ENCODE measurements around a stretch of chr10.

GRCh38 chr10:62052042-62052717 lies 150.7 kb downstream of the ARID5B start:
- RRBS: no CpG with 5 or more reads among the region's 5 CpGs

DNA sequence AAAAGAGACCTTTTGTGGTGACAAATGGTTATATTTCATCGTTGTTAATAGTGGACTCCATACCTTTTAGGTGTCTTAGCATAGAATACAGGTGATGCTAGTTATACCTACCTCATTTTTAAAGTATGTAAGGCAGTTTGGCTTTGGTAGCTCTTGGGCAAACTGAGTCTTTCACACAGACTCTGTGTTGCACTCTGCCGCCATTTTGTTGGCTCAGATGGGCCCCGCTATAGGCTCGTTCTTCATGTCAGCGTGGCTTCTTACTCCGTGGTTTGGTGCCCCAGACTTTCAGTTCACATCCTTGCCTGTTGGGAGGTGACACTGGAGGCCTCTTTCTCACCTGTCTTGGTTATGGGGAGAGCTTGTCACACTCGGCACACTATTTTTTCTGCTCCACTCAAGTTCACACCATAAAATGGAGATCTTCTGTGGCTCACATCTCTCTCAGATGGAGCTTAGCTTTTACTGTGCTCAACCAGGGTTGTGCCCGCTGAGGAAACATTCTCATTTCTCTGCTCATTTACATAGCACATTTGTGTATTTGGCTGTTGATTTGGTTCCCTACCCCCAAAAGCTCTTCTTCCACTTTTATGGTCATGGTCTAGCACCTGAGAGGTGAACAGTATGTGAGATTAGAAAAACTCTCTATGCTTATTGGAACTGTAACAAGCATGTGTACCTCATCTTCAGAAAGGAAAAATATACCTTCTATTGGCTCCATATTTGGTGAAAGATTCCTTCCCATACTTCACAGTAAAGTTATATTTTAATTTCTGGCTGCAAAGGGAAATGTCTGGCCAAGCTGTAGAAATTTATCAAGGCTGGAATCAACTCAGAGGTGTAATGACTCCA lies 178.6 kb downstream of the ARID5B start:
- RRBS: no CpG with 5 or more reads among the region's 8 CpGs

DNA sequence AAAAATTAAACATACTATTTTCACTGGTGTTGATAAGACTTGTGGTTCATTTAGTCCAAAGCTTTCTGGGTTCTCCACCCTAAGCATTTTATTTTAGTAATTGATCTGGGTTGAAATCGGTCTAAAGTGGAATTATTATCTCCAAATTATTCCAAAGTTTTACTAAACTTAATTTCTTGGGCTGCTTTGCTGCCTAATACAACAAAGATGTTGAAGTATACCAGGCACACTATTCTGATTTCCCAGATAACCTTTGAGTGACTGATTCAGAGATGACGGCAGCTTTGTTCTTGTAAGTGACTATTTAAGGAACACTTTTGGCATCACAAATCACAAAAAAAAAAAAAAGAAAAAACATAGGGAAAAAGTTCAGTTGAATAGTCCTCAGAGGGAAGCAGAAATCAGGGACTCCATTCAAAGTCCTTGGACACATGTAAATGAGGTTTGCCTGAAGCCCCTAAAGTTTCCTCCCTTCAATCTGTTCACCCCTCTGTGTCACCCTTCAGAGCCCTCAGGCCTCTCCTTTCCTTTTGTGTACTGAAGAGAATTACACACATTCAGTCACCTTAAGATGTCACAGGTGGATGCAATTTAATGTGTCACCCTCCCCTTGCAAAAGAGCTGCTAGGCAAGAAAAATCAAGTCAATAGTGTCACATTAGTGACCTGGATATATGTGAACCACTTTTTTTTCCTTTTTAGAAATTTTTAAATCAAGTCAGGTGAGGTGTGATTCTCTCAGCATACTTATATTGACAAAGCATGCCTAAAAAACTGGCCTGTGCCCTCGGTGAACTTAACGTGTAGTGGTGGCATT lies 81.5 kb downstream of the RTKN2 start:
- RRBS: no CpG with 5 or more reads among the region's 4 CpGs

GRCh38 chr10:62244856-62245337 lies 23.7 kb downstream of the RTKN2 start:
- RRBS: no CpG with 5 or more reads among the region's 4 CpGs

GRCh38 chr10:63106211-63106707 lies 26.9 kb upstream of the NRBF2 start:
- RRBS: no CpG with 5 or more reads among the region's 10 CpGs

DNA sequence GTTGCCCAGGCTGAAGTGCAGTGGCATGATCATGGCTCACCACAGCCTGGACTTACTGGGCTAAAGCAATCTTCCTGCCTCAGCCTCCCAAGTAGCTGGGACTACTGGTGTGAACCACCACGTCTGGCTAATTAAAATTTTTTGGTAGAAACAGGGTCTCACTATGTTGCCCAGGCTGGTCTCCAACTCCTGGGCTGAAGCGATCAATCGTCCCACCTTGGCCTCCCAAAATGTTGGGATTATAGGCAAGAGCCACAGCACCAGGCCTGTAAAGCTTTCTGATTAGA lies 54.3 kb downstream of the NRBF2 start:
- RRBS: no CpG with 5 or more reads among the region's 3 CpGs

GRCh38 chr10:63260793-63261219 lies 127.7 kb downstream of the NRBF2 start:
- RRBS: no CpG with 5 or more reads among the region's 7 CpGs

GRCh38 chr10:63331208-63332113 lies 134.3 kb downstream of the JMJD1C start:
- RRBS: no CpG with 5 or more reads among the region's 11 CpGs

DNA sequence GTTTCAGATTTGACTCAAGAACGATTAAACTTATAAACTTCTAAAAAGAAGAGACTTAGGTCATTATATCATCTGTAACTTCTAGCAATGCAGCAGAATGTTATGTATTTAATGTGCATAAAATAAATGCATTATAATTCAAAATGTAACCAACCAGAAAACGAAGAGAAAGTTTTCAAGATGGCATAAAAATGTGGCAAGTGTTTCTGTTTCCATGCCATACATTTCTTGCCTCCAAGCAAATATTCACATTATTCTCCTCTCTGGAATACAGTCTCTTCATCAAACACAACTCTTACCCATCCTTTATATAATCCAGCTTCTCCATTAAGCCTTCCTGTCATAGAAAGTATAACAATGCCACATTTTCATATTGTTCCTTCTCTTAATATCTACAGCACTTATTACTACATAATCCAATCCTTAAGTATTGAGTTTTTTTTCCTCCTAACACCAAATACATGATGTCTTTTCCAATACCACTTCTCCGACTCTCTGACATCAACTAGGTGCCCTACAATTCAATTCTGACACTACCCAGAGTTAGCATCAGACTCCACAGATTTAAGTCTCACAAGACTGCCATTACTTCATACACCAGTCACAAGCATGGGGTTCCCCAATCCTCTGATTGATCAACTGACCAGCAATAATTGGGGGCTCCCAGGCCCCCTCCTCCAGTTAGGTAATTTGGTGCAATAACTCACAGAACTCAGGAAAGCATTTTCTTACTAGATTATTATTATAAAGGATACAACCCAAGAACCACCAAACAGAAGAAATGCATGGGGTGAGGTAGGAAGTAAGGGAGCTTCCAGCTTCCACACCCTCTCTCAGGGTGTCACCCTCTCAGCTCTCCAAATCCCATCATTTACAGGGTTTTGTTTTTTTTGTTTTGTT lies 23.1 kb downstream of the JMJD1C start:
- RRBS: no CpG with 5 or more reads among the region's 3 CpGs

DNA sequence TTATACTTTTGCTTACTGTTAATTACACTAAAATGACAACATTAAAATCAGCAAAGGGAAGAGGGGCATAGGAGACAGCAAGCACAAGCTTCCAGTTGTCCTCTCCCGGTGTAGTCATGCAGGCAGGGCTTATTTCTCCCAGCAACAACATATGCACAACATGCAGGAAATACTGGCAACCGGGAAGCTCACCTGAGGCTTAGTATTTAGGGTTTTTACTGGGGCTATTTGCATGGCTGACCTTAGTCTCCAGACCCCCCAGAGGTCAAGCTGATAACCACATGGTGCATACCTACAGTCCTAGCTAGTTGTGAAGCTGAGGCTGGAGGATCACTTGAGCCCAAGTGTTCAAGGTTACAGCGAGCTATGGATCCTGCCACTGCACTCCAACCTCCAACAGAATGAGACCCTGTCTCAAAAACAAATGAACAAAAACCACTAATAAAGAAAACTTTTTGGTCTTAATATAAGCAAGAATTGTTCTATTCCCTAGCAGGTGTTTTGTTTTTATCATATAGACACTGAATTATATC lies 12.8 kb upstream of the JMJD1C start:
- RRBS: 87% methylated on average over 2 of the region's 3 CpGs

- RRBS: no CpG with 5 or more reads among the region's 13 CpGs
Observed at GRCh38 chr10:63886982-63887665, 365.9 kb downstream of the REEP3 start.

DNA sequence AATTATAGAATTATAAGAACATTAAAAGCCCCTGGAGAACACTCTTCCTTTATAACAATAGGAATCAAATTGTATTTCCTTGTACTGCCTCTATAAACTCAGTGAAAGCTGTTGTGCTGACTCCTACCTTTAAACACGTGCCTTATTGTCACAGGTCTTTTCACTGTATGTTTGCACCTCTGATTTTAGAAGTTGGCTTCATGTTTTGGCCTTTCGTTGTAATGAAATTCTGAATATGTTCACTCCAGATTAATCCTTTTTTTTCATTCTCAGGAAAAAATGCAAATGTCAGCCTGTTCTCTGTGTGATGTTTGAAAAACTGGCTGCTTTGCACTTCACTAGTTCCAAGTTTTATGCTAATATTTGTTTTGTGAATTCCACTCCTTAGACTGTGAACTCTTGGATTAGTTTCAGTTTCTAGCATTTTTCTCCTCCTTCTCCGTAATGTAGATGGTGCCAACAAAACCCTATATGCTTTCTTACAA lies 1512.1 kb downstream of the REEP3 start:
- RRBS: no CpG with 5 or more reads among the region's 3 CpGs

DNA sequence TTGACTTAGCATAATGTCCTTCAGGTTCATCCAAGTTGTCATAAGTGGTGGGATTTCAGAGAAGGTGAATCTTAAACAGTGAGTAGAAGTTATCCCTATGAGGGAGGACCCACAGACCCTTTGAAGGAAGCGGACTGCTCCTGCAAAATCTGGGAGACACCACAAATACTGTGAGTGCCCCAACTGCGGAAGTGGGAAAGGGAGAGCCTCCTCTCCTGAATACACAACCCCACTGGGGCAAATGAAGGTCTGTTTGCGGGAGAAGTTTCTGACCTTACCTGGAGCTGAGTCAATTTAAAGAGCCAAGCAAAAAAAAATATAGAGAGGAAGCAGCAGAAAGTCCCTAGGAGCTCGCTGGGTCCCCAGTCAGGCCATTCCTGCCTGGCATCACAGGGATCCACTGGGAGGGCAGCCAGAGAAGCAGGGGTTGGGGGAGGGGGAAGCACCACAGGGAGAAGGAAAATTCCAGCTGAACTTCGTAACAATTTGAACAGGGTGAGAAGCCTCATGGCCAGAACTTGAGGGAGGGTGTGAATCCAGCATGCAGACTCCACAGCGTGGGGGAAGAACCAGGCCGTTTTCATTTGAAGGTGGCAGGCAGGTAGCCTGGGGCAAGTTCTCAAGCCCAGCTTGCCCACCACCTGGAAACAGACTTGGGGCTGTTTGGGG lies 298.7 kb downstream of the LRRTM3 start:
- RRBS: no CpG with 5 or more reads among the region's 7 CpGs

GRCh38 chr10:67827863-67828145 lies 10.2 kb downstream of the DNAJC12 start:
- RRBS: no CpG with 5 or more reads among the region's 1 CpG

GRCh38 chr10:67884875-67885635 lies 599 bp downstream of the SIRT1 start:
- RRBS: 1% methylated on average over 19 of the region's 67 CpGs

DNA sequence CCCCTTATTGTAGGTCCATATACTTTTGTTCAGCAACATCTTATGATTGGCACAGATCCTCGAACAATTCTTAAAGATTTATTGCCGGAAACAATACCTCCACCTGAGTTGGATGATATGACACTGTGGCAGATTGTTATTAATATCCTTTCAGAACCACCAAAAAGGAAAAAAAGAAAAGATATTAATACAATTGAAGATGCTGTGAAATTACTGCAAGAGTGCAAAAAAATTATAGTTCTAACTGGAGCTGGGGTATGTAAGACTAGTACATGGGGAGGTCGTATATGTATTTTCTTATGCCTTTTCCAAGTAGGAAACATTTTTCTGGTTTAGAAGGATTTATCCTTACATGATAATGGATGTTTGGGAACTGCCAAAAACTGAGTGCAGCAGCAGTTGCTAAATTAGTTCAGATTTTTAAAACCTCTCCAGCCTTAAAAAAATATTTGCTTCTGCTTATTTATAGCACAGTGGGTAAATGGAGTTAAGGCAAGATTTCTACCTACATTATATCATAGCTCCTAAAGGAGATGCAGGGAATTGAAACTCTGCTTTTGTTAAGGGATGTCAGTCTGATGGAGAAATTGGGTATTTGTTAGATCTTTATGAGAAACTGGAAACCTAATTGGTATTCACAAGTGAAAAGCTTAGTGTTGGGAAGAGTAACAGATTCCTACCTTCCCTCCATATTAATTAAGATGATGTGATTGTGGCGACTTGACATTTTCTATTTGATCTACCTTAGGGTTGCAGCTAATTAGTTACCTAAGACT lies 4.6 kb downstream of the SIRT1 start:
- RRBS: no CpG with 5 or more reads among the region's 4 CpGs

- RRBS: no CpG with 5 or more reads among the region's 5 CpGs
Observed at GRCh38 chr10:67998636-67999381, 76.3 kb downstream of the HERC4 start.

- RRBS: no CpG with 5 or more reads among the region's 3 CpGs
Observed at GRCh38 chr10:68111507-68112099, 2.3 kb downstream of the MYPN start.

DNA sequence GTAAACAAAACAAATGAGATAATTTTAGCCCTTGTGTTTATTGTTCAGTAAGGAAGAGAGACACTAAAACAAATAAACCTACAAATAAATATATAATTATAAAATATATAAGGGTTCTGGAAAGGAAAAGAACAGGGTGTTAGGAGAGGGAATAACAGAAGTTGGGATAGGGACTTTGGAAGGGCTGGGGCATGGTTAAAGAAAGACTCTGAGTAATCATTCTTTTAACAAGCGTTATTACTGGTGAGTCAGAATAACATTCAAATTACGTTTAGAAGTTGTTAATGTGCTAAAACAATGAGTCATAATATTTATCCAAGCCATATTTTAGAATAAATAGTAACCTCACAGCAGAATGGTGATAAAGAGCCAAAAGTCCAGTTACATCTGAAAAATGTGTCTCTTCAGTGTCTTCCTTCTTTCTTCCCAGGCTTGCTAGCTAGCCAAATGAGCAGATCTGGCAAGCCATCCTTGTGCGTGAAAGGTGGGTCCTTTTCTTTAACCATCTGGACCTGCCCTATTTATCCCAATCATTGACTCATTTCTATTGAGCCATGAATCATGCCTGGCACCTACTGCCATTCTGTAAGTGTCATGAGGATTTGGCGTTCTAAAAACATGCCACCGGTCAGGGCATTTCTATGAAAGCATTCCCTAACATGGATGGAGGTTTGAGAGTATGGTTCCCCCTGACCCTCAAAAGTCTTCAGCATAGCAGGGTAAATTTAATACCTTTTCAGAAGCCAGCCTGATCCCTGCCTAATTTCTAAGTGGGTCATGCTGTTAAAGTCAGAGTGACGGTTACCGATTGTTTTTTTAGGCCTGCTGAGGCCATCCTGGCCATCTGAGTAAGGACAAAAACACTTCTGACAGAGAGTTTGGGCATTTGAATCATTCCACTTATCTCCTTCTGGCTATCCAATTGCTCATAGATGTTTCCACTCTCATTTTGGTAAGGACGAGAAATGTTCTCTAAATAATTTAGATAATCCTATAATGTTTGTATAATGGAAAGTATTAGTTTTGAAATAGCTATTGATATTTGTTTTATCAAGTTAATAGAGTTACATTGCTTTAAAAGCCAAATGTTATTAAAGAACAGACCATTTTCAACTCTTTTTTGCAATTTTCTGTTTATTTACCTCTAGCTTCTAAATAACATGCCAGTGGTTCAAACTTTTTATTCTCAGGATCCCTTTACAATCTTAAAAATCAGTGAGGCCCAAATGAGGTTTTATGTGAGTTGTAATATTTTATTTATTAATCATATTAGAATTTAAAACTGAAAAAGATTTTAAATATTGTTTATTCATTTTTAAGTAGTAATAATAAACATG lies 27.0 kb downstream of the MYPN start:
- RRBS: no CpG with 5 or more reads among the region's 8 CpGs

All from hTERT-HM (cell line).